ENCODE measurements around the genes UBQLN2 and ASB12.

- PRO-cap: no peak
Observed at GRCh38 chrX:56184776-56185536, 47.2 kb upstream of the KLF8 start.

- PRO-cap: no peak
Observed at GRCh38 chrX:56562914-56563278, 531 bp upstream of the UBQLN2 start.

GRCh38 chrX:56563279-56563928, at the start of gene UBQLN2:
TSS of gene UBQLN2 (plus strand) at chrX:56563627.
- PRO-cap: bidirectional peak, plus-strand start at chrX:56563629, minus-strand start at chrX:56563524; bidirectional peak, plus-strand start at chrX:56563880, minus-strand start at chrX:56563864

GRCh38 chrX:56563929-56565145, 910 bp downstream of the UBQLN2 start:
- PRO-cap: no peak

GRCh38 chrX:56573024-56573469, 9.6 kb downstream of the UBQLN2 start:
- PRO-cap: unidirectional peak, minus-strand start at chrX:56573091

DNA sequence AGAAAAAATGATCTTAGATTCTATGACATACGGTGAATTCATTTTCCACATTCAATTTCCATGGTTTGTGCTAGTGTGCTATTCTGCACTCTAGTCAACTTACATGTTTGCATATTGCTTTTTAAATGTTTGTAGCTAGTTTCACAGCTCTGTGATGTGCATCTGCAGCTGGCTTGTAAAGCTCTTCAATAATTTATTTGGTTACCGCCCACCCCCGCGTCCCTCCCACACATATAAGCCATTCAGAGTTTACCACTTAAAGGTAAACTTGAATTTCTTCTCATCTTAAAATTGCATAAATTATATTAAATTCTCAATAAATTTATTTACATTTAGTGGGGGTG, 320 bp upstream of the NBDY start:
- PRO-cap: no peak

DNA sequence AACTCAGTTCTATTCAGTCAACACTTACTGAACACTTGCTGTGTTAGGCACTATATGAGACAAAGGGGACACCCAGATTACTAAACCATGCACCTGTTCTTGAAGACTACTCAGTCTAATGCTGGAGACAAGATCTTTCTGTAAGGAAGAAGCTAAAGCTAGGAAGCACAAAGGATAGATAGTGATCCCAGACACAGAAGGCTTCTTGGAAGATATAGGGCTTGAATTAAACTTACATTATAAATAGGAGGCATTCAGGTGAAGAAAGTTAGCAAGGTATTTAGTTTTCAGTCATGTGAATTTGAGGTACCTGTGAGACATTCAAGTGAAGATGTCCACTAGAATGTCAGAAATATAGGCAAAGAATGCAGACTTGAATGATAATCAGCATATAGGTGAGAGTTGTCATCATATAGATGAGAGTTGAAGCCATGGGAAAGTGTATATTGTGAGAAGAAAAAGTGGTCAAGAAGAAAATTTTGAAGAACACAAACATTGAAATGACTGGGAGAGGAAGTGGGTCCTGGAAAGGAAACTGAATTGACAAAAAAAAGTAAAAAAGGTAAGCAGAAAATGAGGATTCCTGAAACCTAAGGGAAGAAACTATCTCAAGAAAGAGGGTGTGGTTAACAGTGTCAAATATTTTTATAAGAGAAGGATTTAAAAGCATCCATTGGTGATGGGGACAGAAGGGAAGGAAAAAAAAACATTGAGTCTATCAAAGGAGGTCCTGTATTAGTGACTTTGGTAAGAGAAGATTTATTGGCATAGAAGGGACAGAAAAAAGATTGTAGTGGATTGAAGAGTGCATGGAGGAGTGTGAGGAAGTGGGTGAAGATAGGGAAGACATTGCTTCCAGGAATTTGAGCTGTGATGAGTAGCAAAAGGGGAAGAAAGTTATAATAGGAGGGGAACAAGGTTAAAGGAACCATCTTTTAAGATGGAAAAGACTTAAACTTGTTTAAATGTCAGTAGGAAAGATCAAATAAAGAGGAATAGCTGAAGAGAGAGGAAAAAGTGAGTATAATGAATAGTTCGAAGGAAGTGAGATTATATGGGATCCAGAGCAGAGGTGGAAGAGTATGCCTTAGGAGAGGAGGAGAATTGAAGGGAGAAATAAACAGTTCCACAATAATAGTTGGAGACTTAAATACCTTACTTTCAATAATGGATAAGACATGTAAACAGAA, 24.5 kb downstream of the NBDY start:
- PRO-cap: no peak

- PRO-cap: no peak
Observed at GRCh38 chrX:56766829-56767118, 37.7 kb downstream of the NBDY start.

- PRO-cap: no peak
Observed at GRCh38 chrX:56803320-56804016, 74.4 kb downstream of the NBDY start.

DNA sequence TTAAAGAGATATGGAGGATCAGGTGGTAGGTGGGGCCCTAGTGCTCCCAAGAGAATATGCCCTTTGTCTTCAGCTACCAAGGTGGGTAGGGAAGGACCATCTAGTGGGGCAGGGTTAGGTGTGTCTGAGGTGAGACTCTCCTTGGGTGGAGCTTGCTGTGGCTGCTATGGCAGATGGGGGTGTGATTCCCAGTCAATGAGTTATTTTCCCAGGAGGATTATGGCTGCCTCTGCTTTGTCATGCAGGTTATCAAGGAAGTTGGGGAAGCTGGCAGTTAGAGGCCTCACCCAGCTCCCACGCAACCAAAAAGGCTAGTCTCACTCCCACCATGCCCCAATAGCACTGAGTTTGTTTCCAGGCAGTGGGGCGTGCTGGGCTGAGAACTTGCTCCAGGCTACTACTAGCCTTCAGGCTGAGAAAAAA, 18.0 kb upstream of the SPIN2A start:
- PRO-cap: no peak

DNA sequence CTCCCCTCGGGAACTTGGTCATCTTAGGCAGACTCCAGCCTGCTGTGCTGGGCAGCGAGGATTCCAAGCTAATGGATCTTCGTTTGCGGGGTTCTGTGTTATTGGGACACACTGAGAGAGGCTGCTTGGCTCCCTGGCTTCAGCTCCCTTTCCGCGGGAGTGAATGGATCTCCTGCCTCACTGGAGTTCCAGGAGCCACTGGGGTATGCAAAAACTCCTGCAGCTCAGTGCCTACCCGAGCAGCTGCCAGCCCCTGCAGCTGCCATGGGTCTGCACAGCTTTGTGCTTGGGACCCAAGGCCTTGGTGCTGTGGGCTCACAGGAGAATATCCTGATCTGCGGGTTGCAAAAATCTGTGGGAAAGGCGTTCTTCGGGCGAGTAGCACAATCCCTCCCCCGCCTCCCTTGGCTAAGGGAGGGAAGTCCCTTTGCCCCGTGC, 15.8 kb downstream of the ZXDB start:
- PRO-cap: no peak

DNA sequence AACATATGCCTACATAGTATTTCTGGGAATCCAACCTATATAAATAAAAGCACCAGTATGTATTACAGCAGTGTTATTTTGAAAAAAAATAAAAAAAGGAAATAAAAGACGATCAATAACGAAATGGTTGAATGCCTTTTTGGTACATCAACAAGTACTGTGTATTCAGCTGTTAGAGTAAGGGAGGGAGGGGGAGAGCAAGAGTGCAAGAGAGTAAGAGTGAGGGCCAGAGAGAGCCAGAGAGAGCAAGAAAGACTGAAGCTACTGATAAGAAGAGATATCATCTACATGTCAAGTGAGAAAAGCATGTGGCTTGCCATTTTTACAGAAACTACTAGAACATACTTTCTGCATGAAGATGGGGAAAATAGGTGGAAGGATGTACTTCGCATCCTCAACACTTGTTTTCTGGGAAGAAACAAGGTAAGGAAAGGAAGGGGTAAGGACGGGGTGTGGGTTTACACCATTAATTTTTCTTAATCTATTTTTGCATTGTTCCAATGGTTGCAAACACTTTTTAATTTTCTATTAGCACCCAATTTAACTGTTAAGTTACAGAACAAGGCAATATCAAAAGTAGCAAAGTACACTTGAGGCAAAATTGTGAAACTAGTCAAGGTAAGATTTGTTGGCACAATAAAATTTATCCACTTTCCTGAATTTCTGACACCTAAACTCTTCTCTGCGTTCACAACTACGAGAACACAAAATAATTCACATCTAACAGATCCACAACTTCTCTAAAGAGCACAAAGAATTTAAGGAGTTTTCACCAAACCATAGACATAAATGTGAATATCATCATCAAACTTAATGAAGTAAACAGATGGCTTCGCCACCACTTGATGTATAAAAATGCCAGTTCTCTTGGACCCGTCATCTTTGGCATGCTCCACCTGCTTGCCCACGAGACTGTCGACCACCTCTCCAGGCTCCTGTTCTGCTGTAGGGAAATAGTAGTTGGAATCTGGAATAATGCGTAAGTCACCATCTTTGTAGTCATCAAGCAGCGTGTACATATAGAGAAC, 1.5 kb downstream of the SPIN4 start:
- PRO-cap: no peak

DNA sequence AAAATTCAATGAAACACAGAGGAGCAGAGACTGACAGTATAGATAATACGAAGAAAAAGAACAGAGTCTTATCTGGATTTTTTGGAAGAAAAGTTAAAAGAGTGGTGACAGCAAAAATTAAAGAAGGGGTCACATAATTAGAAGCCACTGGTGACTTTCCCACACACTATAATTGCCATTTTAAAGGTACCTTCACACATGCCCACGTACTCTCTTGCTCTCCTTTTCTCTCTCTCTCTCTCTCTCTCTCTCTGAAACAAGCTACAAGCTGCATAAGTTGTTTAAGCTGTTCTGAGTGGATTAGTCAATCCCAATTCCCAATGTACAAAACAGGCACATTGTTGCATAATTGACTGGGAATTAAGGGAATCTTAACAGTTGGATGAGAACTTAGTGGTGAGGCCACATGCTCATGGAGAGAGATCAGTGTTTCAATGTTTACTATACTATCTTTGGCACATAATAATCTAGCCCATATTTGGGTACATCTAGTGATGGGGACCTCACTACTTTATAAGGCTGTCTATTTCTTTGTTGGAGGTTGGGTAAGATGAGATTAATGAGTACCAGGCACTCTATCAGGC, 123.4 kb downstream of the ARHGEF9 start:
- PRO-cap: no peak

GRCh38 chrX:63754264-63755256, 30.5 kb downstream of the ARHGEF9 start:
- PRO-cap: unidirectional peak, minus-strand start at chrX:63754952; bidirectional peak, plus-strand start at chrX:63755330, minus-strand start at chrX:63755123

DNA sequence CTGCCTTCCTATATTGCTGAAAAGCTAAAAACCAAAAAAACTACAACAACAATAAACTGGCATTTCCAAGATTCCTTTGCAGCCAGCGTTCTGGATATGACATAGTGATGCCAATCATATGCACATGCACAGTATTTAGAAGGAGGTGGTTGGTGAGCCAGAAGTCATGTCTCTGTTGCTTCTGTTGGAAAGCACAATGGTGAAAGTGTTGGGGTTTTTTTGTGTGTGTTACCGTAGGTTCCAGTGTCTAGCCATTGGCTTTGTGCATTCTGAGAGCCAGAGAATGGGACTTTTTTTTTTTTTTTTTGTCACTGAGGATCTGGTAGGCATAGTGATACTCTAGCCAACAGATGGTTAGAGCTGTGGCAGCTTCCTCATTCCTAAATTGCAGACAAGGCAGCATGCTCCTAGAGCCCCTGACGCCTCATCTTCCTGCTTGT, 27.2 kb downstream of the ARHGEF9 start:
- PRO-cap: no peak

DNA sequence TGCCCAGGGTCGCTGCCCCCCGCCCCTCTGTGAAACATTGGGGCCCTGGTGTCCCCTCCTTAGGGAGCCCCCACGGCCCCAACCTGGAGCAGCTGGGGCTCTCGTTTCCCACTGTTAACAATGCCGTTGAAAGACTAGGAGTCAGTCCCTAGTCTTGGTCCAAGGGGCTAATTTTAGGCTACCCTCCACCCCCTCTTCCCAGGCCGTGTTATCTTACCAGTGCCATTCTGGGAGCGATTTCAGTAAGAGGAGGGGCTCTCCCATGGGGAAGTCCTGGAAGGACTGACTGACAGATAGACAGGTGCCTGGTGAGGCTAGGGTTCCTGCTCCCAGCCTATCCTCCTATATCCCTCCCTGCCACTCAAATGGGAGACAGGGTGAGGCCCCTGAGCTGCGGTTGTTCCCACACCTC, at the start of gene ASB12:
Gene ASB12, minus strand, starts transcription at position 122 of the 412 bp plus-strand sequence.
- PRO-cap: no peak

DNA sequence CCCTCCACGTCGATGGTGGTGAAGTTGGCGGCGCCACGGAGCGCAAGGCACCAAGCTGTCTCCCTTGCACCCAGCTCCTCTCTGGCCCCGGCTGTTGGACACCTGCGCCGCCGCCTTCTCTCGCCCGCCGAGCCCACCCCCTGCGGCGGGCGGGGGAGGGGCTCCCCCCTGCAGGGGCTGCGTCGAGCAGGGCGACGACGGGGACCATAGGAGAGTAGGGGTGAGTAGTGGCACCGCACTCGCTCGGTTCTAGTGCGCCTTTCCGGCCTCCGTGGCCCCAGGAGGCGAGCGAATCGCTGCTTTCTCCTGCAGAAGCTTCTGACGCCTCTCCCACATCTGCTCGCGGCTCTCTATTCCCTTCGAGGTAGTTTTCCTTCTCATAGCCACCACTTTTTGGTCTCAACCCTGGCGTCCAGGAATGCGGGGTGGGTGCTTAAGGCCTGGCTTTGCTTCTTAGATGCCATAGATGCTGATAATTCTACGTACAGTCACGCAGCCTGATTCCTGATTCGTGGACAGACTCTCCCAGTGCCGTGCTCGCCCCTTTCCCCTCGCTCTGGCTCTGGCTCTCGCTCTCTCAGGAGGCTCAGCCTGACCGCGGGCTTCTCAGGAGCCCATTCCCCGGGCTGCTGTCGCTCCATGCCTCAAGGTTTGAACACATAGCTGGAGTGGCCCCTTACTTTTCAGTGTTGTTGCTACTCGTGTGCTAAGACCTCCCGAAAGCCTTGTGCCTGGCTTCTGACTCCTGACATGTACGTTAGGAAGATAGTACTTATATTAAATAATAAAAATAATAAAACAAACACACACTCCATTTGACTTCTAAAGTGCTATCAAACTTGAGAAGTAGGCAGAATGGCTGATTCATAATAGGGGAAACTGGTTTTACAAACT, 671 bp downstream of the ZC3H12B start:
- PRO-cap: bidirectional peak, plus-strand start at position 209 of the sequence, minus-strand start at position 83 of the sequence

DNA sequence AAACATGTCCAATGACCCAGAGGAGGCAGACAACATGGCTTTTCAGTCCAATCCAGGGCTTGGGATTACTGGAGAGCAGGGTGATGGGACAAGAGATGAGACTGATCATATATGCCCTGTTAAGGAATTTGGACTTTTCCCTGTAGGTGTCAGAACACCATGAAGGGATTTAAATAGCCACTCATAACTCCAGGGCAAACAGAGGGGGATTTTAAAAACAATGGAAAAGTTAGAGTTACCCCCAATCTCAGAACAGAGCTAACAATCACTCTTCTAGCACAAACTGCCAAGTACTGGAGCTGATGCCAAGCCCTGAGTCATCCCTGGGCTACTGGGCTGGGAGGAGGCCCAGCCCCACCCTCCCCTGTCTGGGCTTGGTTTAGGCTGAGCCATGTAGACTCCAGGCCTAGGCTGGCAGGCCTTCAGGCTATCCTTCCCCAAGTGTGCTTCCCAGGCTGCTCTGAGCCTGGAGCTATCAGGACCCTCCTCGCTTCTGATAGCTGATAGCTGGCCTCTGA, 22.6 kb upstream of the MSN start:
- PRO-cap: no peak

DNA sequence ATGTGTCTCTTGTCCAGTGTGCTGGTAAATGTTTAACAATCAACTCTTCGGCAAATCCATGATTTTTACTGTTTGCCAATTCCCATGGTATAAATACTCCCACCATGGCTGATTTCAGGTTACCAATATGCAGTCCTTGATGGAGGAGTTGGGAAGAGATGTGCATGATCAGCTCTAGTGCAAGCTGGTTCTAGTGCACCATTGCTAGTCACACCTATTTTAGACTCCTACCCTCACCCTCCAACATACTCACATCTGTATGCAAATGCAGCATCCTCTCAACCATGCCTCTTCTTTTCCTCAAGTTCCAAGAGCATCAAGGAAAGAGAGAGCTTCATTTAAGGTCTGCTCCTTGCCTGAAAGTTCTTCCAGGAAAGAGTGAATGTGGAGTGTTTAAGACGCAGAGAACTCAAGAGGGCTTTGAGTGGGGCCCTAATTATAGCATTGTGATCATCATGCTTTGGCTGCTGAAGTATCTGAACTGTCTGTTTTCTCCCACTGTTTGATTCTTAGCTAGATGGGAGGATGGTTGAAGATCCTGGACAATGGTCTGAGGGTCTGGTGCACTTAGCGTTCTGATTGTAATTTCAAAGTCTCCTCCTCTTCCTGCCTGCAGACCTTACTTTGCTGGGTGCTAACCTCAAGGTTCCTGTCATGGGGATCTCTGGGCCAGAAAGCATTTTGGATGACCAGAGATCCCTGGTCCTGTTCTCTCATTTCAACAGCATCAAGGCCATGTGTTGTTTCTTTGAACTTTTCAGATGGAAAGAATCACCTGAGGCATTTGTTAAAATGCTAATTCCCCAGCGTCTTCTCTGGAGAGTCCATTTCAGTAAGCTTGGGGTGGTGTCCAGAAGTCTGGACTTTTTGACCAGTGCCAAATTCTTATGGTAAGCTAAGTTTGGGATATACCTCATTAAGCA, 33.6 kb downstream of the MSN start:
- PRO-cap: no peak

DNA sequence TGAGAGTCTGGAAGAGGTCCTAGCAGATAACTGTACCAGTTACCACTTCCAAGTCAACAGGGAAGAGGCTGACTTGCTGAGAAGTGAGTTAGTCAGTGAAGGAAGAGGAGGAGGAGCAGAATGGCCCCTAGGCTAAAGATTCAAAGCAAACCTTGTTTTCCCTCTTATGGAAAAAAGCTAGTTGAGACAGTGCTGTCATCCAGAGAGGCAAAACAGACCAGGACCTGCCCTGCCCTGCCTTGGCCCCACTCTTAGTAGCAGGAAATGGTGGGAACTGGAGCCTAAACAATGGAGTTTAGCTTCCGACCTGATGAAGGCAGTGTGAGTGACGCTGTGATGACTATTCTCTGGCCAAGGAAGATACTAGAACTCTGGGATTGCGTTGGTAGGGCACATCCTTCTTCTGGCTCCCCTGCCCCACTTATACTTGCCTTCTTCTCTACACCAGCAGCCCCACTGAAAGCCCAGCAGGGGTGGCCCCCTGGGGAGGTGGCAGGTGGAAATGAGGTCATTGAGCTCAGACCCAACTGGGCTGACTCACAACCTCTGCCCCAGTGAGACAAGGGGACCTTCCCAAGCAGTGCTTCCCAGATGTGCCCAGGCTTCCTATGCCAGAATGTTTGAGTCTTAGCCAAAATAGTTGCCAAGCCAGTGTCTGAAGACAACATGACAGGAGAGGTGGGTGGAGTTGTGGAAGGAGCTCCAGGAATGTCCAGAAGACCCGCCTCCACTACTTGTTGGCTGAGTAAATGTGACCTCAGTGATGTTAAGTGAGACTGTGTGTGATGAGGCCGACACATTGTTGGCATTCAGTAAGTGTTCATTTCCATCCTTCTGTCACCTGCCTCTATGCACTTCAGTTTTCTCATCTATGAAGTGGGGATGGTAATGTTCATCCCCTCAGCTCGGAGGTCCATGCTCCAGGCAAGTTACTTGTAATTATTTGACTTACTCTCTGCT, 38.8 kb downstream of the MSN start:
- PRO-cap: bidirectional peak, plus-strand start at position 554 of the sequence, minus-strand start at position 423 of the sequence; unidirectional peak, plus-strand start at position 773 of the sequence

All from pulmonary lymph node (tissue), 1 donor.